Metanephros (tissue), 2 donors: ENCODE measurements around the gene ERICH4.

DNA sequence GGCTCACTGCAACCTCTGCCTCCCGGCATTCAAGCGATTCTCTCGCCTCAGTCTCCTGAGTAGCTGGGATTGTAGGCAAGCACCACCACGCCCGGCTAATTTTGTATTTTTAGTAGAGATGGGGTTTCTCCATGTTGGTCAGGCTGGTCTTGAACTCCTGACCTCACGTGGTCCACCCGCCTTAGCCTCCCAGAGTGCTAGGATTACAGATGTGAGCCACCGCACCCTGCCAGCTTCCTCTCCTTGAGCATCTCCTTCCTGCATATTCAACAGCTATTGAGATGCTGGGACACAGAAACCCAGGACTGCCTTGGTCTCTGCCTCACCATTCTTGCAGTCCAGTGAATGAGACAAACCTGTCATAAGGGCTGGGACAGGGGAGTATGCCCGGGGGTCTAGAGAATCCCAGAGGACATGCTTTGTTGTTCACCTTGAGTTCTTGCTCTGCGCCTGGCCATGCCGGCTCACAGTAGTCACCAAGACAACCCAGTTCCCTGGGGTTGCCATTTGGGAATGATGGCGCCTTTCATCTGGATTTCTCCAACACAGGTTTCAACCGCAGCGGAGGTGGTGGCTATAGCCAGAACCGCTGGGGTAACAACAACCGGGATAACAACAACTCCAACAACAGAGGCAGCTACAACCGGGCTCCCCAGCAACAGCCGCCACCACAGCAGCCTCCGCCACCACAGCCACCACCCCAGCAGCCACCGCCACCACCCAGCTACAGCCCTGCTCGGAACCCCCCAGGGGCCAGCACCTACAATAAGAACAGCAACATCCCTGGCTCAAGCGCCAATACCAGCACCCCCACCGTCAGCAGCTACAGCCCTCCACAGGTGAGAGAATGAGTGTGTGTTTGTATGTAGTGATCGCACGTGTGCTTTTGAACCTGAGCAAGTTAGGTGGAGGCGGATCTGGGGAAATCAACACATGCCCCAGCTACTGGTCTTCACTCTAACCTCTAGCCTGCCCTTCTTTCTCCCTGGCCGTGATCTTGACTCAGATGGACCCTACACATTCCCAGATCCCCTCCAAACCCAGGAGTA is 6.2 kb upstream of the CCDC97 start:
- RAMPAGE, long total RNA = no peak

DNA sequence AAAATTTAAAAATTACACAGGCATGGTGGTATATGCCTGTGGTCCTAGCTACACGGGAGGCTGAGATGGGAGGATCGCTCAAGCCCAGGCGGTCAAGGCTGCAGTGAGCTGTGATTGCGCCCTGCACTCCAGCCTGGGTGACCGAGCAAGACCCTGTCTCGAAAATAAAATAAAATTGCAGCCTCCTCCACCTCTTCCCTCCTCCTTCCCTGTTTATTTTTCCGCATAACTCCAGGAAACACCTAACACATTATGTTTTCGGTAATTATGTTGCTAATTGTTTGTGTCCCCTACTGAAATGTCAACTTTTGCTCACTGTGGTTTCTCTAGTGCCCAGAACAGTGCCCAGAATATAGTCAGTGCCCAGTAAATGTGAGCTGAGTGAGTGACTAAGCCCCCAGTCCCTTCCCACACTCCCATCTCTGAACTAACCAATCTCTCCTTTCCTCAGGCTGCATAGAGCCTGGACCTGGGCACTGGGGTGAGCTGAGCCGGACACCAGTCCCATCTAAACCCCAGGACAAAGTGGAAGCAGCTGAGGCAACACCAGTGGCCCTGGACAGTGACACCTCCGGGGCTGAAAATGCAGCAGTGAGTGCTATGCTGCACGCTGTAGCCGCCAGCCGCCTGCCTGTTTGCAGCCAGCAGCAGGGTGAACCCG is 6.1 kb downstream of the CCDC97 start:
- RAMPAGE, long total RNA = no peak

DNA sequence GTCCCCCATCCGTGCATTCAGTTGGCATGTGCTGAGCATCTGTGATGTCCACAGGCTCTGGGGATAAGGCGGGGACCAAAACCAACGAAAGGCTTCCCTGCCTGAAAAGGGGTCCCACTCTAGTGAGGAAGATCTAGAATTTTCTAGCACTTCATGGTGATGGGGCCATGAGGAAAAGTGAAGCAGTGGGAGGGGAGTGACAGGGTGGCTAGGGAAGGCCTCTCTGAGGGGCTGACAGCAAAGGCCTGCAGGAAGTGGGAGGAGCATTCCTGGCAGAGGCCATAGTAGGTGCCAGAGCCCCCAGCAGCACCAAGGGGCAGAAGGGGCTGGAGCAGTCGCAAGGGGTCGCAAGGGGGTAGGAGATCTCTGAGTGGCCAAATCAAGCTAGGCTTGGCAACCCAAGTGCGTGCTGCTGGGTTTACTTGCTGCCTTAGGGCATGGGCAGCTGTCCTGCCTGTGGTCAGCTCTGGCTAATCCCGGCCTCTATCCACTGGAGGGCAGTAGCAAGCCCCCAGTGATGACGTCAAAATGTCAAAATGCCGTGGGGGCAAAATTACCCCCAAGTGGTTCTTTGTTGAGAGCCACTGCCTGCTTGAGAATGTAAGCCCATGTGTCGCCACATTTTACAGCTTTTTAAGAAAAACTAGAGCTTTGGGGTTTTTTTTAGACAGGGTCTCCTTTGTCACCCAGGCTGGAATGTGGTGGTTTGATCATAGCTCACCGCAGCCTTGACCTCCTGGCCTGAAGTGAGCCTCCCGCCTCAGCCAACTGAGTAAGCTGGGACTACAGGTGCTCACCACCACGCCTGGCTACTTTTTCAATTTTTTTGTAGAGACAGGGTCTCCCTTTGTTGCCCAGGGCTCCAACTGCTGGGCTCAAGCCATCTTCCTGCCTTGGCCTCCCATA is 11.7 kb downstream of the CCDC97 start:
- RAMPAGE, long total RNA = no peak

DNA sequence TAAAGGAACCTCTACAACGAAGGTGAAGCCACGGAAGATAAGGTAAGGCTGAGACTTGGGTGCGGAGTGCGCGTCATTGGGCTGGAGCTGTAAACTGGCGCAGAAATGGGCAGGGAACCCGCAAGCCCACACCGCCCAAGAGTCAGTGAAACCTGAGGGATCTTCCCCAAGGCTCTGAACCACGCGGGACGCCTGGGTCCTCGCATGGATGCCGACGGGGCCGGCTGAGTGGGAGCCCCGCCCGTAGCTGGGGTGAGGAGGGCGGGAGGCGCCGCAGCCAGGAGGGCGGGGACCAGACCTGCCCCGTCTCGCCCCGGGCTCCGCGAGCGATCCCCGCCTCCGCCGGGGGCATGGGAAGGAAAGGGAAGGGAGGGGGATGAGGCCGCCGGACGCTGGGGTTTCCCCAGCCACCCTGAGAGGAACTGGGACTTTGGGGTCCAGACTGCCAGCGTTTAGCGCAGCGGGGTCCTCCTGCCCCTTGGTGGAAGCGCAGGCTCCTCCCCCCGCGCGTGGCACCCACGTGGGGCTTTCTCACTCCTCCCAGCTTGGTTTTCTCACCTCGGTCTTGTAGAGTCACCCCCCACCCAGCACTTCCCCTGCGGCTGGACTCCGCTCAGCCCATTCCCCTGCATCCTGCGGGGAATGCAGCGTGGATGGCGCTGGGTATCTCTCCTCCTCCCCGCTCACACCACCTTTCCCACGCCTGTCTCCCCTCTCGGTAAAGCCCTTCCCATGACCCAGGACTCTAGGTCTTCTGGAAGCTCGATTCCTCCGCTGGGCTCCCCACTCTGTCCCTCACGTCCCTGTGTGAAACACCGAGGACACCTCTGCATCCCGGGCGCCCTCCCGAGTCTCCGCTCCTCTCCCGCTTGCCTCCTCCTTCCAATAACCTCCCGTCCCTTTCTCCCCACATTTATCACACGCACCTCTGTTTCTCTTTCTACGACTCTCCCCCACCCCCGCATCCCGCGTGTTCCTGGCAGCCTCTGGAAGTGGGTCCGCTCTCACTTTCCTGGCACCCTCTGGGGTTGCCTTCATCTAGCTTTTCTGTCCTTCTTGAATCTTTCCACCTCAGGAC is 2.2 kb downstream of the TGFB1 start:
- RAMPAGE, long total RNA = no peak

DNA sequence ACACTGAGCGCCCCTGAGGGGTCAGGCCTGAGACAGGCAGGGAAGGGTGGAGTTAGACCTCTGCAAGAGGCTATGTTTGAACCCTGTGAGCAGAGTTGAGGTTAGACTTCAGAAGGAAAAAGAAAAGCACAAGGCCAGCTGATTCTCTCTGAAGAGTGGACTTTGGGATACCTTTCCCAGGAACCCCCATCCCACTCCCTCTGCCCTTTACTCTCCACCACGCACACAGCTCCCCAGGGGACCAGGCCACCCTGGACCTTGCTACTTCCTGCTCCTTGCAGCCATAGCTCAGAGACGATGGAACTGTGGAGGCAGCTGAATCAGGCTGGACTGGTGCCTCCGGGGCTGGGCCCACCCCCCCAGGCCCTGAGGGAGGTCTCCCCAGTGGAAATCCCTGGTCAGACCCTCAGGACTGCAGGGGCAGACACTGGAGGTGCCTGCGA is at the start of gene ERICH4:
TSS of gene ERICH4 (plus strand) at position 284 of the 443 bp plus-strand sequence.
- RAMPAGE, long total RNA = no peak

DNA sequence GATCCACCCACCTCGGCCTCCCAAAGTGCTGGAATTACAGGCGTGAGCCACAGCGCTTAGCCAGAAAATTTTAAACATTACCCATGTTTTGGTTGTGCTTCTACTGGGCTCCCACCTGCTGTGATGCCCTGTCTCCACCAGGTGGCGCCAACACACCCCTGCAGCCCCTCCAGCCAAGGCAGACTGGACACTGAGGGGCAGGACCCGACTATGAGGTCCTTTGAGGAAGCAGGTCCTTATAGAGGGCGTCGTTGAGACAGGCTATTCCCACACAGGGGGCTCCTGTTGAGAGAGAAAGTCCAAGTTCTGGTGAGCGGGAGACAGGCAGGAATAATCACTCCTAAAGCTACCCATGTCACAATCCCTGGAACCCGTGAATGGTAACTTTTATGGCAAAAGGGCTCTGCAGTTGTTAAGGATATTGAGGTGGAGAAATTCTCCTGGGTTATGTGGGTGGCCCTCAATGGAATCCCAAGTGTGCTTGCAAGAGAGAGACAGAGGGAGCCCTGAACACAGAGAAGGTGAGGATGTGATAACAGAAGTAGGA is 6.5 kb downstream of the ERICH4 start:
- RAMPAGE, long total RNA = no peak

GRCh38 chr19:41463260-41463995 is 20.5 kb downstream of the ERICH4 start:
- RAMPAGE, long total RNA = no peak

GRCh38 chr19:41552350-41553024 is 23.5 kb upstream of the CEACAM21 start:
- RAMPAGE, long total RNA = no peak

GRCh38 chr19:41623124-41623669 is 3.7 kb downstream of the CEACAM4 start:
- RAMPAGE, long total RNA = no peak

DNA sequence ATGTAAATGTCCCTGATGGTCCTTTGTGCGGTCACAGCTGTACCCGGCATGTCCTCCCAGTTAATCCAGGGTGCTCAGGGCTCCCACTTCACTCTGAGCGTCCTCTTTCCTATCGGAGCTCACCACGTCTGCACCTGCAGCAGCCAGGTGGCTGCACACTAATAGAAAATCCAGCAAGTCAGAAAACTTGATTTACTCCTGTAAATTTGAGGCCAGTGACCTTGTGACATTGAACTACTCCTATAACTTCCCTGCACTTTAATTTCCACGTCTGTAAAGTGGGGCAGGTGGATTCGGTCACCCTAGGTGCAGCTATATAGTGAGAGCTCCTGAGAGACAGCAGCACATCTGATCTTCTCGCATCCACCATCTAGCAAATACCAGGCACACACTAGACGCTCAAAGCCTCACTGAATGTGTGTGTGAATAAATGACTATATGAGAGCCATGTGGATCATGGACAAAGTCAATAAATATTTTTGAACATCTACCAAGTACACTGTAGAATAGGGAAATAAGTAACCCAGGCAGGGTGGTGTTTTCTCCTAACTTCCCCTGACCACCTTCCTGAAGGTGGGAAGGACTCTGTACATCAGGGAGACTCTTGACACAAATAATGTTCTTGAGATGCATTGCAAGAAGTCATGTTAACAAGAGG is 6.8 kb upstream of the CEACAM6 start:
- RAMPAGE, long total RNA = no peak

DNA sequence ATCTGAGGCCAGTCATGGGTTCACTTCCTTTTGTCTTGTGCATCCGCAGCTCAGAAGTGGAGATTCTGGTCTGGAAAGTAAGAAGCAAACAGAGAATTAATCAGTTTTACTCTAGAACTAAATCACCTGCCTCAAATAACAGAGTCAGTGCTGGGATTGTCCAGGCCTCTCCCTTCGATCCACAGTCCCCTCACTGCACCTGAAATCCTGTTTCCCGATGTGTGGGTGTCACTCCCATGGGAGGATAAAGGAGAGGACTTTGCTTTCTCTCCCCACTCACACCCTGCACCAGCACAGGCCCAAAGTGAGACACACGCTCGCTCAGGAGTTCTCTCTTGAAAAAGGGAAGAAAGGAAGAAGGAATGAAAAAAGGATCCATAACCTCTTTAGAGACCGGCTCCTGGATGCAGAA is 2.7 kb downstream of the CEACAM6 start:
- RAMPAGE, long total RNA = no peak

GRCh38 chr19:41776710-41777151 is 19.7 kb upstream of the CEACAM3 start:
- RAMPAGE, long total RNA = no peak

DNA sequence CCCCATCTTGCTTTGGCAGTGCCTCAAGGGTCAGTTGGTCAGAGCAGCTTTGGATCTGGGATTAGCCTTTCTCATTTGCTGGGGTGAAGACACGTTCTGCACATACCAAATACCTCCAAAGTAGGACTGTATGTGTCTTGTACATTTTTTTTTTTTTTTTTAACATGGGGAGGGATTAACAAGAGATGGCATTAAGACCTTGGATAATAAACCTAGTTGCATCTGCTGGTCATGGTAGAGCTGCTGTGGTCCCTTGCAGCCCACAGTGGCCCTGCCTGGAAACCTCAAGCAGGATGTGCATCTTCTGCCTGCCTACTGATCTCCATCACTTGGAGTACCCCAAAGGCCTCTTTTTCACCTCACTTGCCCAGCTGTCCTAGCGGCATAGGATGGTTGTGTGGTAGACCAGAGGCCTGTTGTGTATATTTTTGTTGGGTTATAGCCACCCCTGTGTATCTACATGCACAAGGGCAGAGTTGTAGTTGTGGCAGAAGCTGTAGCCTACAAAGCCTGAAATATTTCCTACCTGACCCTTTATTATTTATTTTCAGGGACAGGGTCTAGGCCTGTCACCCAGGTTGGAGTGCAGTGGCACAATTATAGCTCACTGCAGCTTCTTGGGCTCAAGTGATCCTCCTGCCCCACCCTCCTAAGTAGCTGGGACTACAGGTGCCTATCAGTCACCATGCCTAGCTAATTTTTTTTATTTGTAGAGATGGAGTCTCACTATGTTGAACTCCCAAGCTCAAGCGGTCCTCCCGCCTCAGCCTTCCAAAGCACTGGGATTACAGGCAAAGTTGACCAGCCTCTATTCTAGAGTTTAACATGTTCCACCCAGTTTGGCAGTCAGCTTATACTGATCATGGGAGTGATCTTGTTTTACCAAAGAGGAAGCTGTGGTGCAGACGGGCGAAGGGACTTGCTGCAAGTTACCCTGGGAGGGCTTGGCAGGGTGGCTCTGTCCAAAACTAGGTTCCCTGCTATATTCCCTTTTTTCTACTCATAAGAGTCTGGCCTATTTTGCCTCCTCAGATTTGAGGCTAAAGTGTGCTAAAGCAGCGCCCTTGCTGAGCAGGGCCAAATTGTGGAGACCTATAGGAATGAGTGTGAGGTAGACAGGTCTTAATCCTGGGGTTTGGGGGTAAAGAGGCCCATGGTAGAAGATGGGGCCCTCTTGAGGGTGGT is 2.8 kb downstream of the RPS19 start:
- RAMPAGE, long total RNA = no peak

GRCh38 chr19:41897603-41897963 is 14.6 kb downstream of the ARHGEF1 start:
- RAMPAGE, long total RNA = no peak

DNA sequence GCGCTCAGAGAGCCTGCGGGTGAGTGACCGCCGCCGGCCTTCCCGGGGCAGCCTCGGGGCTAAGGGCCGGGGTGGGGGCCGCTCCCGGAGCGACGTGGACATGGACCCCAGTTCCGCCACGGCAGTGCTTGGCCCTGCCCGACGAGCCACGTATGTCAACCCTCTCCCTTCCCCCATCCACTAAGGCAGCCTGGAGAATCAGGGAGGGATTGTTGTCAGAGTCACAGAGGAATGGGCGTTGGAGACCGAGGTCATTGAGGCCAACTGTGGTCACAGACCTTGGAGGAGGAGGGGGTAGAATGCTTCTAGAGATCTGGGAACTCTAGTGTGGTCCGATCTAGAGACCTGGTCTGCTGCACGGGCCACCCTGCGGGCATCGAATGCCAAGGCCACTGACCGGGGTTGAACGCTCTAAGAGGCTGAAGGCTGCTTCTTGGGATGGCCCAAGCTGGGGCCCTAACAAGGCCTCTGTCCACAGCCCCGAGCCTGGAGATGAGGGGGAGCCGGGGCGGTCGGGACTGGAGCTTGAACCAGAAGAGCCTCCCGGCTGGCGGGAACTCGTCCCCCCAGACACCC is 15.1 kb downstream of the ARHGEF1 start:
- RAMPAGE, long total RNA = no peak

DNA sequence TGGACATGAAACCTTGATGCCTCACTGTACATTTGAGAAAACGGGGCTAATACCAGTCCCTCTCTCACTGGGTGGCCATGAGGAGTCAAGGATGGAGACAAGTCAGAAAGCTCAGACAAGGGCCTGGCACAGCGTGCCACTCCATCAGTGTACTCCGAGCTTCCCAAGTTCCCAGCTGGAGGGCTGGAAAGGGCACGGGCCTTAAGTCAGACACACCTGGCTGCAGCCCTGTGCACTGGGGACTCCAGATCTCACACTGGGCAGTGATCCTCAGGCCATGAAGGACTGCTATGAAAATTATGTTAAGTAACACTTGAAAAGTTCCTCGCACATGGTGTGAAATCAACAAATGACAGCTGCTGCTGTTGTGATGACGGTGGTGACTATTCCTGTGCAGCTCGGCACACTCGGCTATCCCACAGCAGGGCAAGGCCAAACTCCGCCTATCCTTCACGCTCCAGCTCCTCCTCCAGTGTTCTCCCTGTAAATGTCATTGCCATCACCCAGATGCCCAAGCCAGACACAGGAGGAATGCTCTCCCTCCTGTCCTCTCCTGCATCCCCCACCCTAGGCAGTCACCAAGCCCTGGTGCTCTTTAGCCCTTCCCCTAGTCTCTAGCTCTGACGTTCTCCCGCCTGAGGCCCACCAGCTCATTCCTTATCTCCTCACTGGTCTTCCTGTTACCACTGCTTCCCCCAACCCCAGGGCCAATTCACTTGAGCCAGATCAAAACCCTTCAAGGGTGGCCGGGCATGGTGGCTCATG is 31.4 kb downstream of the GRIK5 start:
- RAMPAGE, long total RNA = no peak

GRCh38 chr19:42048995-42049377 is 21.0 kb downstream of the GRIK5 start:
- RAMPAGE, long total RNA = no peak

GRCh38 chr19:42129114-42129885 is 2.9 kb downstream of the POU2F2 start:
- RAMPAGE, long total RNA = no peak

DNA sequence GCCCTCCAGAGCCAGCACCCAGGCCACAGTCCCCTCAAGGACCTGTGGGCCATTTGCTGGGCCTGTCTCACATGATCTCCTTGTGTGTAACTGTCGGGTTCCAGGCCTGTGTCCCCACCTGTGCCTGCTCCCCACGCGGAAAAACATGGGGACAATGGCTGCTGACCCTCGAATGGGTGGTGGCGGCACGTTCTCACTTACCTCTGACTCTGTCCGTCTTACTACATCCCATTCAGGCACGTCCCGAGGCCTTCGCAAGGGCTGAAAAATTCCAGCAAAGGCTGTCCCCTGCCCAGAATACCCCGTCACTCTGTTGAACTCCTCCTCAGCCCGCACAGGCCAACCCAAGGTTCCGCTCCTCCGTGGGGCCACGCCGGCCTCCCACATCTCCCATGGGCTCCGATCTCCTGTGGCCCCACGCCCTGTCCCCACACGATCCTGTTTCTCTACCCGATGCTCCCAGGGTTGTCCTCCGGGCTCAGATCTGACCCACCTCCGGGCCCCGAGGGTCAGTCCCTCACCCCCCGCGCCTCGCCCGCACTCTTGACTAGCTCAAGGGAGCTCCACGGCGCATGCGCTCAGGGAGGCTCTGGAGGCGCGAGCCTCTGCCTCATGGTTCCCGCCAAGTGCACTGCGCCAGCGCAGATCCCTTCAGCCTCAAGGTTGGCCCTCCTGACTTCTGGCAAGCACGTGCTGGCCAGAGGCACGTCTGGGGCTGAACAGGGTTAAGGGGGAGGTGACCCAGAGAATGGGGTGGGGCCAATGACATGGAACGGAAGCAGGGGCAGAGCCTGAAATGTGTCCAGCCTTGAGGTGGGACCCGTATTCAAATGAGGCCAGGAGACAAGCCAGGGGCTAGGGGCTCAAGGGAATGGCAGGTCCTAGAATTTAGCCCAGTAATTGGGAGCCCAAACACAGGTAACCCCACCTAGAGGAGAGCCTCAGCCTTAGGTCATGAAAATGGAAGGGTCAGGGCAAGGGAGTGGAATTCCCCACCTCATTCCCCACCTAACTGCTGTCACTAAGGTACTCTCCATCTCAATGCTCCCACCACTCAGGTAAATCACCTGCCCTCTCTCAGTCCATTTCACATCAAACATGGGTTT is 20.9 kb downstream of the DEDD2 start:
- RAMPAGE, long total RNA = no peak

GRCh38 chr19:42206850-42207583 is 10.5 kb downstream of the DEDD2 start:
- RAMPAGE, long total RNA = no peak